Esophagus squamous epithelium (tissue), 4 donors: ENCODE data around the genes PHF11, SPRYD7 and C13orf42.

DNA sequence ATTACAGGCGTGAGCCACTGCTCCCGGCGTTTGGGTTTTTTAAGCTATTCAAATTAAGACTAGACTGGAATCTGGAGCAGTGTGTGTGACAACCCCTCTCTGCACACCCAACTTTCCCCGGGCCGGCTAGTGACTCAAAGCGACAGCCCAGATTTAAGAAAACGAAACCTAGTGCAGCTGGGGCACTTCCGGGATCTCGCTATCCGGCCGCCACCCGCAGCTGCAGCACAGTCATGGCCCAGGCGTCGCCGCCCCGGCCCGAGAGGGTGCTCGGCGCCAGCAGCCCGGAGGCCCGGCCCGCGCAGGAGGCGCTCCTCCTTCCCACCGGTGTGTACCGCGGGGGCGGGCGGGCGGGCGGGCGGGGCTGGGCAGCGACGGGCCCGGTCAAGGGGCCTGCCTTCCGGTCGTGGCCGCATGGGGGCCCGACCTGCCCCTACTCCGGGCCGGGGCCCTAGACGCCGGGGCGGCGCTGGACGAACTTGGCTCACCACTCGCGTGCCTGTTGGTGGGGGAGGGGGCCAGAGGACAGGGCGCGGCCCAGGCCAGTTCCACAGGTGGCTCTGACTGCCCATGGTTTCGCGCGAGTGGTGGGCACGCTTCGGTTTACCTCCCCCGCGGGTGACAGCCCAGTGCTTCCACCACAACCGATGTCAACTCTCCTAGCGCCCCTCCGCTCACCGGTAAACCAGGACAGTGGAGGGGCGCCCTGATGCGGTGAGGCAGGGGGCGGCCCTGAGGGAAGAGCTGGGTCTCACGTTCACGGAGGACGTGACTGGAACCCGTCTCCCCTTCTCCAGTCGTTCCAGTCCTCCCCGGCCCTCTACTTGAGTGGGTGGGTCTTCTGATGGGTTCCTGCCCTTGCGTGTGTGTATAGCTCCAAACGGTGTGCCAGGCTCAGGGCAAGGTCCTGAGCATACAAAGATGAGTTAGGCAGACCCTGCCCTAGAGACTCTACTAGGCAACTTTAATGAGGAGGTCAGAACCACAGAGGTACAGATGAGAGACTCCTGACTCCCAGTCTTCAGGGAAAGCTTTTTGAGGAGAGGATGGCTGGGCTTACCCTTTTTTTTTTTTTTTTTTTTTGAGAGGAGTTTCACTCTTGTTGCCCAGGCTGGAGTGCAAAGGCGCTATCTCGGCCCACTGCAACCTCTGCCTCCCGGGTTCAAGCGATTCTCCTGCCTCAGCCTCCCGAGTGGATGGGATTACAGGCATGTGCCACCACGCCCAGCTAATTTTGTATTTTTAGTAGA is at the start of gene PHF11:
TSS of gene PHF11 (plus strand) at position 185 of the 1,250 bp plus-strand sequence.
- PRO-cap = bidirectional peak, plus-strand start at position 180 of the sequence, minus-strand start at position 136 of the sequence
- RAMPAGE, long total RNA, 4 experiments = start-site peak on the plus strand in 4 of 4 experiments, centred at positions 215 to 235 of the sequence, 231 to 327 reads per replicate

DNA sequence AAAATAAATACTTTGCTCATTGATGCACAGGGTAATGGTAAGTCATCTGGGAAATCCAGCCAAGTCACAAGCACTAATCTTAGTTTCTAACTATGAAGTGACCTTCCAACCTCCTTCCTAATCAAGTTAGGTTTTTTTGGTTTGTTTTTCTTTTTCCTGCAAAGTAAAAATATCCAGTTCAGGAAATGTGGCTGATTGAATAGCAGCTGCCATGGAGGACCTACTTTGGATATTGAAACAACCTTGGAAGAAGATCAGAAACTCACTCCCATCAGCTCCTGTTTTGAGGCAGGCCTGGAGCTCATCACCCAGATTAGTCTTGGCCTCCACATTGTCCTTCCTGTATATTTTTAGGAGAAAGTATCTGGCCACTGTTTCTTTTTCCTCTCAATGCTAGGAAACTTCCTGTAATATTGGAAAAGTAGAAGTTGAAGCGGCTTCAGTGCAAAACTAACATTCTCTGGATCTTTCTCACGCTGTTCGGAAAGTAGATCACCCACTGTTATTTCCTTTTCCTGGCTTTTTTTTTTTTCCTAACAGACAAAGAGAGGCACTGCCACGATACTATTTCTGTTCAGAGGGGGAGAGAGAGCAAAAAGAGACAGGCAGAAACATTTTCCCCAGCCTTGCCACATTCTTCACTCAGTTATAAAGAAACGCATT is 12.2 kb upstream of the ARL11 start:
- PRO-cap = unidirectional peak, plus-strand start at position 573 of the sequence
- RAMPAGE, long total RNA, 4 experiments = no peak in any of the 4 experiments

GRCh38 chr13:49635327-49636332 is 7.3 kb downstream of the ARL11 start:
- PRO-cap = no peak
- RAMPAGE, long total RNA, 4 experiments = no peak in any of the 4 experiments

DNA sequence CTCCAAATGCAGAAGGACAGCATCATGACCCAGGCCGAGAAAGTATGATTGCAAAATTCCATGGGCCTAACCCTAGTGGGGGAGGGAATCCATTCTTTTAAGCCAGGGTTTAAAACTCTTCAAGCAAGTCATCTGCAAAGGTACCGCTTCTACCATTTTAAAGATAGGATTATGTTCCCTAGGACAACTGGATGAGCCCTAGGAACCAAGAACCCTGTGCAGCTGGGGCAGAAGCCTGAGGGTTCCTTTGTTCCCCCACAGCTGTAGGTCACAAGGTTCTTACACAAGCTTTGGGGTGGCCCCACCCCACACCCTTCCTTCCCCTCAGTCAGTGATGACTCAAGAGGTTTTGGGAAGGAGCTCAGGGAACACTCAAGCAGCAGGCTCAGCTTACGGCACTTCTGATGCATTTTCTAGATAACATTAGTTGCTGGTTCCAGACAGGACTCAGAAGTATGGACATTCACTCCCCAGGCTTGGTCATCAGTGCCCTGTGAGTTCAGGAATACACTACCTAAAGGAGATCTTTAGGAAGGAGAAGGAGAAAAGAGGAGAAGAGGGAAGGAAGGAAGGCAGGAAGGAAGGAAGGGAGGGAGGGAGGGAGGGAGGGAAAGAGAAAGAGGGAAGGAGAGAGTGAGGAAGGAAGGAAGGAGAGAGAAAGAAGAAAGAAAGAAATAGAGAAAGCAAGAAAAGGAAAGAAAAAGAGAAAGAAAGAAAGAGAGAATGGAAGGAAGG is 13.7 kb downstream of the ARL11 start:
- PRO-cap = bidirectional peak, plus-strand start at position 347 of the sequence, minus-strand start at position 216 of the sequence
- RAMPAGE, long total RNA, 4 experiments = no peak in any of the 4 experiments

DNA sequence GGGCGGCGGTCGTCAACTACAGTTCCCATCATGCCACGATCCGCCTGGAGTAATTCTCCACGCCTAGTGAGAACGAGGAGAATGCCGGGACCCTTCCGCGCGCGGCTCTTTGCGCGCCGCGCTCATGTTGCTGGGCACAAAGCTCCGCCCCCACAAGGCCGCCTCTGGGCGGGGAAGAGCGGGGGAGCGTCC is 332 bp upstream of the KPNA3 start:
- PRO-cap = bidirectional peak, plus-strand start outside the sequence, minus-strand start at position 124 of the sequence
- RAMPAGE, long total RNA, 4 experiments = no peak in any of the 4 experiments

DNA sequence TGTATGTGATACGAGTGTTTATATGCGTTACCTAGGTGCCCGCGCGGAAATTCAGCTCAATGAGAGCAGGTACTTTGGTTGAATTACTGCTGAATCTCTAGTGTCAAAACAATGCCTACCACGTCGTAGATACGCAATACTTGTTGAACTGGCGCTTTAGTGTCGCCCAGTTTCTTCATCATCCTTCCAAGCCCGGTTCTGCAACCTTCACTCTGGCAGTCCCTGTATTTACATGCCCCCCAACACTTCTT is 765 bp upstream of the KPNA3 start:
- PRO-cap = bidirectional peak, plus-strand start at position 174 of the sequence, minus-strand start at position 113 of the sequence
- RAMPAGE, long total RNA, 4 experiments = no peak in any of the 4 experiments

GRCh38 chr13:49847835-49848404 is 55.4 kb upstream of the KPNA3 start:
- PRO-cap = no peak
- RAMPAGE, long total RNA, 4 experiments = no peak in any of the 4 experiments

- PRO-cap = bidirectional peak, plus-strand start at chr13:49936617, minus-strand start at chr13:49936307; bidirectional peak, plus-strand start at chr13:49936959, minus-strand start at chr13:49936956
- RAMPAGE, long total RNA, 4 experiments = start-site peak on the minus strand in 4 of 4 experiments, at chr13:49936275-49936356 at its widest, 374 to 1,314 reads per replicate
Observed at GRCh38 chr13:49936054-49937058, at the start of gene SPRYD7. Gene SPRYD7 (minus strand): TSS chr13:49936340.

DNA sequence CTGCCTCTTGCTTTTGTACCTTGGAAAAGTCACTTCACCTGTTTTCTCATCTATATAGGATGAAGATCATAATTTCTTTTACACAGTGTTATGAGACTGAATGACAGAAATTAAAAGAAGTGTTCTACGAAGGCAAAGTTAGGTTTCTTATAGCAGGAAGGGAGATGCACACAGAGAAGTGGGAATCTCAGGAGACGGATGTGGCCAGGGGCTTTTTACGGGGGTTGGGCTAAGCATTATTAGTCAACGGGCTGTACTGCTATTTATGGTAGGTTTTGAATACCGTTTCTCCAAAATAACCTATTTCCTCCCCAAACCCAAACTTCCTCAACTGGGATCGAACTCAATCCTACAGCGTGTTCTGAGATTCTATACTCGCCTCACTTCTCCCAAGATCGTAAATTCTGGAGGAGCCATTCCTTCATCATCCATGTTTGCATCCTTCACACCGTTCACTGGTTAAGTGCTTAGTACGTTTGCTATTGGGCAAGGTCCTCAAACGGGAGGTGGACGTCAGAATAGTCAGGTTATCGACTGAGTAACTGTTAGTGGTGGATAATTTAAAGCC is 1.3 kb upstream of the TRIM13 start:
- PRO-cap = bidirectional peak, plus-strand start at position 498 of the sequence, minus-strand start at position 457 of the sequence
- RAMPAGE, long total RNA, 4 experiments = no peak in any of the 4 experiments

DNA sequence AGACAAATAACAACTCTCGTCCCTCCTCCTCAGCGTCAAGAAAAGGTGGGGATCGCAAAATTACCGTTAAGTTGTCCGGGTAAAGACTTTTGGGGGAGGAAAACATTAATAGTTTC is 65.4 kb downstream of the KCNRG start:
- PRO-cap = bidirectional peak, plus-strand start at position 32 of the sequence, minus-strand start outside the sequence
- RAMPAGE, long total RNA, 4 experiments = no peak in any of the 4 experiments

DNA sequence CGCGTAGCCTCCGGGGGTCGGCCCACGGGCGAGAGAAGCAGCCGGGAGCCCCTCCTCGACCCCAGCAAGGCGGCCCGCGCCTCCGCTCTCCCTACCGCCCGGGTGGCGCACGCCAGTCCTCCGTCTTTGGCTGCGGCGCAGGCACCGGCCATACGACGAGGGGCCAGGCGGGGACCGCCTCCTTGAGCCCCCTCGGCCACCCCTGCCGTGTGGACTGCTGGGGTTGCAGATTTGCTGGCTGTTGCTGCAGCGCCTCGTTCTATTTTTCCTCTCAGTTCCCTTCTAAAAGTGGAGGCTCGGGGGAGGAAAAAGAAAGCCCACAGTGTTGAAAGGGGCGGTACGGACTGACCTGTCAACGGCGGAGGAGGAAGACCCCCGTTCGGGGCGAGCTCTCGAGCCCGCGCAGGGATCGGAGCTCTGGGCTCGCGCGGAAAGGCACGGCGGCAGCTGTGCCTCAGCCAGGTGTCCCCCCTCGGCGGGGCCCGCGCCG is 109.8 kb downstream of the KCNRG start:
- PRO-cap = bidirectional peak, plus-strand start at position 228 of the sequence, minus-strand start at position 128 of the sequence
- RAMPAGE, long total RNA, 4 experiments = no peak in any of the 4 experiments

- PRO-cap = no peak
- RAMPAGE, long total RNA, 4 experiments = no peak in any of the 4 experiments
Observed at GRCh38 chr13:50127975-50128348, 112.7 kb downstream of the KCNRG start.

- PRO-cap = no peak
- RAMPAGE, long total RNA, 4 experiments = no peak in any of the 4 experiments
Observed at GRCh38 chr13:50140752-50141078, 125.5 kb downstream of the KCNRG start.

- PRO-cap = no peak
- RAMPAGE, long total RNA, 4 experiments = no peak in any of the 4 experiments
Observed at GRCh38 chr13:50393609-50394168, 378.4 kb downstream of the KCNRG start.

GRCh38 chr13:50421163-50421384 is 405.8 kb downstream of the KCNRG start:
- PRO-cap = no peak
- RAMPAGE, long total RNA, 4 experiments = no peak in any of the 4 experiments

- PRO-cap = no peak
- RAMPAGE, long total RNA, 4 experiments = no peak in any of the 4 experiments
Observed at GRCh38 chr13:51110992-51111522, at the start of gene C13orf42. Gene C13orf42 (minus strand): TSS chr13:51111274.

DNA sequence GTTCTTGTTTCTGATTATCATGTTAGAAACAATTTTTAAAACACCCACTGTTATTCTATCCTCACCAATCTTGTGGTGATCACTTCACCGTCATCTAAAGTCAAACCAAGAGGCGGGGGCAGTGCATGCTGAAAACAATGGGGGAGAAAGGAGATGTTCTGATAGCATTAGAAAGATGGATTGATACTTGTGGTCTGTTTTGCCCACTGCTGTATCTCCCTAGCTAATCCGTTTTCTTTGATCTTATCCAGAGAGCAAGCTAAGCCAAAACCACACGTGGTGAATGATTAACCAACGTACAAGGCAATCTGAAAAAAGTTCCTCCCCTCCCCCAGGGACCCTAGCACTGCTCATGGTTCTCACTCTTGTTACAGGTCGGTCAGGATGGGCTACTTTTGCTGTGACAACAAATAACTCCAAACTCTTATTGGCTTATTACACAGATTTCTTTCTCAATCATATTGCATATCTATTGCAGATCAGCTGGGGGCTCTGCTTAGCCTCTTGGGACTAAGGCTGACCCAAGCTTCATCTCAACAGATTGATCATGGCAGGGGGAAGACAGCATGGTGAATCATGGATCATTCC is 11.8 kb upstream of the C13orf42 start:
- PRO-cap = no peak
- RAMPAGE, long total RNA, 4 experiments = no peak in any of the 4 experiments

DNA sequence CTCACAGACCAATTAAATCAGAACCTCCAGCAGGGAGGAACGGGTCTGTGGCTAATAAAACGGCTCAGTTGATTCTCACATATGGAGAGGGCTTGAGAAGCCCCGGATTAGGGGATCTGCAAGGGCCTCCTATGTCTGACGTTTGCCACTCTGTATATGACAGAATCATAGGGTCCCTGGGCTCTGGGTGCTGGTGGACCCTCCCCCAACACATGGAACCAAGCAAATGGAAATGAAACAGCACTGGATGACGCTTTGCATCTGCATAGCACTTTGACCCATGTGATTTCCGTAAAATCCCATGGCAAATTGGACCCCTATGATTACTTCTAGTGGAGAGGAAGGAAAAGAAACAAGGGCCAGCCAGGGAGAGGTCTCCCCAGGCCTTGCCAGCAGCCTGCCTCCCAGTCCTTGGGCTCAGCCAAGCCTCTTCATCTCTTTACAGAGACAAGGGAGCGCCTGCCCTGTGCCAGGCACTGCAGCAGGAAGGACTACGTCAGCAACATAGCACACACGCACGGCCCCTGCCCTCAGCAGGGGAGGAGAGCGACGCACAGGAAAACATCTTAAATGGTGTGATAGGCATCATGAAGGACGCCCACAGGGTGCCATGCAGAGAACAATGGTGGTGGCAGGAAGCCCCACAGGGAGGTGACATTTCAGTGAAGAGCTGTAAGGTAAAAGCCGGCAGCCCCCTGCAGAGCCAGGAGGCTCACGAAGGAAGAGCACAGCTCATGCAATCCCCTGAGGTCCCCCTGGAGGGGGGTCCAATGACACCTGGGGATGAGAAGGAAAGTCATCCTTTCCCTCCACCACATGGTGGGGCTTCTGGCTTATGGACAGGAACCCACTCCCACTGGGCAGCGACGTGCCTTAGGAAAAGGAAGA is 37.0 kb upstream of the C13orf42 start:
- PRO-cap = no peak
- RAMPAGE, long total RNA, 4 experiments = no peak in any of the 4 experiments

GRCh38 chr13:51392194-51392957 is 52.9 kb downstream of the SERPINE3 start:
- PRO-cap = no peak
- RAMPAGE, long total RNA, 4 experiments = no peak in any of the 4 experiments

- PRO-cap = no peak
- RAMPAGE, long total RNA, 4 experiments = no peak in any of the 4 experiments
Observed at GRCh38 chr13:51419534-51420188, 33.2 kb downstream of the INTS6 start.